Cardiac atrium fibroblast (primary cell): ENCODE measurements around the genes NEK10 and TGFBR2.

GRCh38 chr3:24829470-24829918 is 334.8 kb upstream of the THRB start:
- RAMPAGE, long total RNA, result no peak

DNA sequence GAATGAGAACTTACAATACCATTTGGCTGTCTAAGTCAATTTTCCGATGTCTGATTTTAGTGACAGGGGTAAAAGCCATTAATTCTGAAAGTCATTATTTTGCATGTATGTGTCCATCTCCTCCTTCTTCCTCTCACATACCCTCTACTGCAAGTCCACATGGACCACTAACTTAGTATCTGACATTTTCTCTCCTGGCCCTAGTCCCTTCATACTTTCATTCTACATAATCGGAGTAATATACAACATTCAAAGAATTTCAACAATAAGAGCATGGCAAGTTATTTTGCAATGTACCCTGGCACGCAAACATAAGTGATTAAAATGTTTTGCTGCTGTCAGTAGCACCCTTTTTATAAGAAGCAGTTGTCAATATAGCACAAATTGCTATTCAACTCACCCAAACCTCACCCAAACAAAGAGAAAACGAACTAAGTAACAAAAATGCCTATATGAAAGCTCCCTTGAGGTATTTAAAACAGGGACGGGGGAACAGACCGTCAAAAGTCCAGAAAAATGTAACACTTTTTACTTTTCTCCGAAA is 1.8 kb downstream of the TOP2B start:
- RAMPAGE, long total RNA, result no peak

GRCh38 chr3:25665002-25665779 is 484 bp upstream of the TOP2B start:
- RAMPAGE, long total RNA, result no peak

DNA sequence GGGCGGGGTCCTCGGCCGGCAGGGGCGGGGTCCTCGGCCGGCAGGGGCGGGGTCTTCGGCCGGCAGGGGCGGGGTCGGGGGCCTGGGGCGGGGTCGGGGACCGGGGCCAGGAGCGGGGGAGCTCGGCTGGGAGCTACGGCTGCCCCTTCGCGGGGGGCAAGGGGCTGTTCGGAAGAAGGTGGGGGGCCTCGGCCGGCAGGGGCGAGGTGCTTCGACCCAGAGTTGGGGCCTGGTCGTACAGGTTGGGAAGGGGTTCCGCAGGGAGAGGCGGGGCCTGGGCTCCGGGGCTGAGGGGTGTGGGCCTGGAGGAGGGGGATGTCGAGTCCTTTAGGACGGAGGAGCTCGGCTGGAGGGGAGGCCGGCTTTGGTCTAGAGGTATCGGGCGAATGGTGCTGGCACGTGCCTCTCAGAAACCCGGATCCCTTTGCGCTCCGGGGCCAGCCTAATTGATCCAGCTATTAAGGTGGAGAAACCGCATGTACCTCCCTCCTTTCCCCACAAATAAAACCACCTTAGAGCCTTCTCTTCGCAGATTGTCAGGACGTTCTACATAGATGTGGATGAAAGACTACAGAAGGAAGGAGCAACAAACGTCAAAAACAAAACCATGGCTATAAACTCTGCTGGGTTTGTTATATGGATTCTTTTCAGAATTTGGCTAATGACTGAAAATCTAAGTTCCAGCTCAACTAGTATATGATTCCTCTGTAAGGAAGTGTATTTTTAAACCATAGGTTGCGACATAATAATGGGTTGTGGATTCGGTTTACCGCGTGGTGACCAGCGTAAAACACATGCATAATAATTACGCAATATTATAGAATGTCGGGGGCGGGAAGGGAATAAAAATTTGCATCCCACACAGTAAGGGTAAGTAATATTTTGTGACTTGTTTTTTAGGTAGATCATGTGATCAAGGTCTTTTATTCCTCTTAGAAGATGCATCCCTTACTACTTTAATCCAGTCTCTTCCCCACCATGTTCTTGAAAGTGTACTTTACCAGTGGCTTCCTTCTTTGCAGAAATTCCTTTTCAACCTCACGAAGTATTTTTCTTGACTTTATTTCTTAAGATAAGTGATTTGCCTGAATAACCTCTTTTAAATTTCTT is 644 bp upstream of the NGLY1 start:
- RAMPAGE, long total RNA, result no peak

DNA sequence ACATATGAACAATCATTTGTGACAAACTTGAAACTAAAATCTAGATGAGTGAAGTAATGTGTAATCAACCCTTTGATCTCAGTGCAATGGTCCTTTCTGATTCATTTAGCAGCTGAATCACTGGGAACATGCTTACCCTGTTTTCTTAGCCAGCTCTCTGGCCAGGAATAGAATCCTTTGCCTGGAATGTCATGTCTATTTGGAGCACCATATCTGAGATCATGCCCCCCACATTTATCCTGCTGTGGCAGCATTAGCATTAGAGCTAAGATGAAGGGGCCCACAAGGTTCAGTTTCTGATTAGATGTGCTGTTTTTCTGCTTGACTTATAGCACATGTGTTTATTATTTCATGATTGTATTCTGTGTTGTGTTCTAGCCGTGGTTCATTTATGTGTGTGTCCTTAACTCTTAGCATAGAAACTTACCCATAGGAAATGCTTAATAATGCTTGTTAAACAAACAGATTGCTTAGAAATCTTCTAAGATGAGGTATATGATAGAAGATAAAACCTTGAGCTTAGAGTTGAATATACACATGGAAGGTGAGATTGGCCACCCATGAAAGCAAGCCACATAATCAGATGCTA is 309.9 kb downstream of the OXSM start:
- RAMPAGE, long total RNA, result no peak

- RAMPAGE, long total RNA, result no peak
These were observed 54.2 kb downstream of the NEK10 start for GRCh38 chr3:27314982-27315455.

DNA sequence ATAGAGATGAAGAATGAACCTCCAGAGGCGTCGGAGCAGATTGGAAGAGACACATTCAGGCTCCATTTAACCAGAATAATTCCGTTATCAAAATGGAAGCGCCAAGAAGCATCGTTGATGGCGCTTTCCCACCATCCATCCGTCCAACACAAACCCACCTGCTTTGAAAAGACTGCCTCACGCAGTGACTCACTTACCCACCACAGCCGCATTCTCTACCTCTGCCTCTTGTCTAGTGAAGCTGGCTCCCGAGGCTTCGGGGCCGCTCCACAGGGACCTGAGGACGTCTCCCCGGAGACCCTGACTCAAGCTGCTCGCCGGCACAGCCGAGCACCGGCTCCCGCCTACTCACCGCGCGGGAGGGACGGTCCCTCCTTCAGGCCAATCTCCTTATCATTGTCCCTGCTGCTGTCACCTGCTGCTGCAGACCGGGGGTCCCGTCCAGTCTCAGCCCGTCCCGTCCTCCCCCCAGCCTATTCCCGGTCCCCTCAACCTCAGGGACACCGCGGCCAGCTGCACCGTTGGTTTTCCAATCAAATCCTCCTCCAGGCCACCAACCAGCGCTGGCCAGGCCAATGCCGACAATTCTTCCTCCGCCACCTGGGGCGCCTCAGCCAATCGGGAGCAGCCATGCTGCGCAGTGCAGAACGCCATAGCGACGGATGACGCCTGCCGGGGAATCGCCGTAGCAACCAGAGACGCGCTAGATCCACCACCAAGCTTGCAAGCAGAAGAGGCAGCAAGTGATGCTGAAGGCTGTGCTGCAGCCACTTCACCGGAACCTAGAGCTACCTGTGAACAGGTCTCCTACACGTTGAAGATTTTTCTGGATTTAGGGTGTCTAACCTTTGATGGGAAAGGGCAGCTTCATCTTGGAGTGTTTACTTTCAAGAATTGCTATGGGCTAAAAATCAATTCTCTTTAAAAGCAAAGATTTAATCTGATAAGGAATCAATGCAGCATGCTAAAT is at the start of gene NEK10:
Gene NEK10, minus strand, starts transcription at position 511 of the 970 bp plus-strand sequence.
- RAMPAGE, long total RNA, result no peak

- RAMPAGE, long total RNA, result no peak
These were observed 37.2 kb upstream of the SLC4A7 start for GRCh38 chr3:27521365-27521821.

DNA sequence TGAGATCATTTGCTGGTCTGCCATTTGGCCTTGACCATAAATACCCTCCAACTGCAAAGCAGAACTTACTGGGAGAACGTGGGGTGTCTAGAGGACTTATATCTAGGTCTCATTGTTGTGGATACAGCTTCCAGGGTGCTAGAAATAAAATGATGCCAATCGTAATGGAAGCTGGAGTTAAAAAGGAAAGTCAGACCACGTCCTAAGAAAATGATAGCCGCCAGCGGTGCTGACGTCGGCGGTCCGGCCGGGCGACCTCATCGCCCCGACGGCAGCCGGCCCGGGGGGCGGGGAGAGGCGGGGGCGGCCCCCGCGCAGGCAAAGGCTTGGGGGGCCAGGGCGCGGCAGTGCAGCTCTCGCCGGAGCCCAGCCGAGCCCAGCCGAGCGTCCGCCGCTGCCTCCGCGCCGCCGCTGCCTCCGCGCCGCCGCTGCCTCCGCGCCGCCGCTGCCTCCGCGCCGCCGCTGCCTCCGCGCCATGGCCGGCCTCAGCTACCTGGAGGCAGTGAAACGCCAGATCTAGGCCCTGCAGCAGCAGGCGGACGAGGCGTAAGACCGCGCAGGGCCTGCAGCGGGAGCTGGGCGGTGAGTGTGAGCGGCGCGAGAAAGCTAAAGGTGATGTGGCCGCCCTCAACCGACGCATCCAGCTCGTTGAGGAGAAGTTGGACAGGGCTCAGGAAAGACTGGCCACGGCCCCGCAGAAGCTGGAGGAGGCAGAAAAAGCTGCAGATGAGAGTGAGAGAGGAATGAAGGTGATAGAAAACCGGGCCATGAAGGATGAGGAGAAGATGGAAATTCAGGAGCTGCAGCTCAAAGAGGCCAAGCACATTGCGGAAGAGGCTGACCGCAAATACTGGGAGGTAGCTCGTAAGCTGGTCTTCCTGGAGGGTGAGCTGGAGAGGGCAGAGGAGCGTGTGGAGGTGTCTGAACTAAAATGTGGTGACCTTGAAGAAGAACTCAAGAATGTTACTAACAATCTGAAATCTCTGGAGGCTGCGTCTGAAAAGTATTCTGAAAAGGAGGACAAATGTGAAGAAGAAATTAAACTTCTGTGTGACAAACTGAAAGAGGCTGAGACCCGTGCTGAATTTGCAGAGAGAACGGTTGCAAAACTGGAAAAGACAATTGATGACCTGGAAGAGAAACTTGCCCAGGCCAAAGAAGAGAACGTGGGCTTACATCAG is 89.2 kb downstream of the EOMES start:
- RAMPAGE, long total RNA, result no peak

- RAMPAGE, long total RNA, result no peak
These were observed 6.7 kb downstream of the EOMES start for GRCh38 chr3:27715052-27716119.

- RAMPAGE, long total RNA, result no peak
These were observed 159.3 kb upstream of the EOMES start for GRCh38 chr3:27881353-27881946.

DNA sequence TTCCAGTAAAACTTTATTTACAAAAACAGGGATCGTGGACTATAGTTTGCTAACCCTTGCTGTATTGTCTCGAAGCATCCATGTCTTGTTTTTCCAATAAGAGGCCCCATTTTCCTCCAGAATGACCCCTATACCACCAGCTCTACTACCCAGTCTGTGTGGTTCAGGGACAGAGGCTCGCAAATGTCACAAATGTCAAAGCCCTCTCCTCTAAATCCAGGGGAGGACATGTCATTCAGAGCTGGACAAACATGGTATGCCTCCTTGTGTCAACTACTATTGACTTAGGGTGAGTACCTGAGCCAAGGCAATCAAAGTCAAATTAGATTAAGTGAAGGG is 186.8 kb upstream of the EOMES start:
- RAMPAGE, long total RNA, result no peak

DNA sequence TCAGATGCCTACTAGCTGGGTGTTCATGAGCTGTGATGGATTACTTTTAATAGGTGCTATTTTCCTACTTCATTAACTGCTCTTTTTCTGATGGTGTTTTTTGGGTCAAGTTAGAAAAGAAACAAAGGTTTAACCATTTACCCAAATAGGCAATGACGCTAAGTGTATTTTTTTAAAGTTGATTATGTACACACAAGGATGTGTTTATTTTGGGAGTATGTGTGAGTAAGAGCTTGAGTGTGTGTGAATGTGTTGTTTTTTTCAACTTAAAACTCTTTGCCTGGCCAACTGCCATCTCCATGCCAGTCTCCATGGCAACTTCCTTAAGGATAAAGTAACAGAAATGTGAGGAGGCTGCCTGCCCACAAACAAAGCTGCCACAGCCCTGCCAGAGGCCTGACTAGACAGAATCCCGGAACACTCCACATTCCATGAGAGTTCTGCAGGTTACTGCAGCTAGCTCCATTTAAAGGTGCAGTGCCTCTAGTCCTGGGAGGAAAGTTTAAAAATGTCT is 215.5 kb upstream of the RBMS3 start:
- RAMPAGE, long total RNA, result no peak

DNA sequence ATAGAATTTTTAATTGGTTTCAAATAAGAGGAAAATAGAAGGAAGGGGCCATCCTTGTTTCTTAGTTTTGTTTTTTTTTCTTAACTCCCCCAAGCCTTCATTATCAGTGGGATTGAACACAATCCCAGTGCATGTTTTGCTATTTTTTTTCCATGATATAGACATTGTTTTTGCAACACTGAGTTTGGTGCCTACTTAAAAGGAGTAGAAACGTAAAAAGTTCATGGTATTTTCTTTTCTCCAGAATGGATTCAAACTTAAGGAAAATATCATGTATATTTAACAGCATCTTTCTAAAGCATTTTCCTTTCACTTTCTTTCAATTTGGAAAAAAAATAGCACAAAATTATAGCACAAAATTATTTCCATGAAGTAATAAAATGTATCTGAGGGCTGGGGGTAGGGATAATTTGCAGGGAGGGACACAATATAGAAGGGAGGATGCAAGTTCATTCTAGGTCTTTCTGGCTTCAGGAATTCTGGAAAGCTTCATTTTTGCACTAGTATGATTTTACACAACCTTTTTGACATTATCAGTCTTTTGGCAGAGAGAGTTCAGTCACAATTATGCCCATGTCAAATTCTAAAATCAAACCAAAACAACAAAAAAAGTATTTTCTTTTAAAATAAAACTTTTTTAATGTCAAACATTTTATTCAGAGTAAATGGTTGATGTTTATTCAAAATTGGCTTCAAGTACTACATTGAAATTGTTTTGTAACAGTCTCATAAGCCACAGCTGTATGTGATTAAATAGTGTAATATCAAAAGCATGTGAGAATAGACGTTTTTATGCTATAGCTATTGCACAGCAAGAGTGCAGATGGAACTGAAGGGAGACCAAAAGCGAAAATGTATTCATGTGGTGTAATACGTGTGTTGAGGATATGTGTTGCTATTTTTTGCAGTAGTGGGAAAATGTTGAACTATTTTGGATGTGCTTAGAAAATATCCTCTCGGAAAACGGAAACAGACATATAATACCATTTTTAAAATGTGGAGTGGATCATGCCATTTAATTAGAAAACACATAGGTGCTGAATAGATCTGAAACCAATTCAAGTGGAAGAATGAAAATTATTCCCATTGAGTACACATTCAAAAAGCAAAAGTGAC is 5.7 kb downstream of the RBMS3 start:
- RAMPAGE, long total RNA, result no peak

DNA sequence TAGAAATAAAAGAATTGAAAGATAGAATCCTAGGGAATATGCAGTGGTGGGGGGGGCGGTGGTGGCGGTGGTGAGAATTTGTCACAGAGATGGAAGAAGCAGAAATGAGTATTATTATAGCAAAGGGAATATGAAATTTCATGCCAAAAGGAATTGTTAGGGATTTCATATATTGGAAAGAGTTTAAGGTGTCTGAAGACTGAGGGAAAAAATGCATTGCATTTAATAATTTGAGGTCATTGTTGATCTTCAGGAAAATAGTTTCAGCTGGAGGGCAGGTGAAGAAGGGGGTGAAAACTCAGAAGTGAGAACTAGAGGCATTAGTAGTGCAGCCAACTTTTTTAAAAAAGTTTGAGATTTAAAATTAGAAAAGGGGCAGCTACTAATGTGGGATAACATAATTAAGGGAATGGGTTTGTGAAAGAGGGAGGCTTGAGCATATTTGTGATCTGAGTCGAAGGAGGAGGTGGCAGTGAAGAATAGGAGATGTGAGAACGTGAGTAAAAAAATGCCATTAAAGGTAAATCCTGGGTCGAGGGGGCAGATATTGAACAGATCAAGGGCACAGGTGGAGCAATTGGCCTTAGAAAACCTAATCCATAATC is 28.8 kb downstream of the RBMS3 start:
- RAMPAGE, long total RNA, result no peak

GRCh38 chr3:29440559-29440976 is 159.7 kb downstream of the RBMS3 start:
- RAMPAGE, long total RNA, result no peak

- RAMPAGE, long total RNA, result no peak
These were observed 320.4 kb upstream of the TGFBR2 start for GRCh38 chr3:30285831-30286559.

- RAMPAGE, long total RNA, result no peak
These were observed at the start of gene TGFBR2 for GRCh38 chr3:30606144-30607023. TSS of gene TGFBR2 (plus strand) at chr3:30606601.

DNA sequence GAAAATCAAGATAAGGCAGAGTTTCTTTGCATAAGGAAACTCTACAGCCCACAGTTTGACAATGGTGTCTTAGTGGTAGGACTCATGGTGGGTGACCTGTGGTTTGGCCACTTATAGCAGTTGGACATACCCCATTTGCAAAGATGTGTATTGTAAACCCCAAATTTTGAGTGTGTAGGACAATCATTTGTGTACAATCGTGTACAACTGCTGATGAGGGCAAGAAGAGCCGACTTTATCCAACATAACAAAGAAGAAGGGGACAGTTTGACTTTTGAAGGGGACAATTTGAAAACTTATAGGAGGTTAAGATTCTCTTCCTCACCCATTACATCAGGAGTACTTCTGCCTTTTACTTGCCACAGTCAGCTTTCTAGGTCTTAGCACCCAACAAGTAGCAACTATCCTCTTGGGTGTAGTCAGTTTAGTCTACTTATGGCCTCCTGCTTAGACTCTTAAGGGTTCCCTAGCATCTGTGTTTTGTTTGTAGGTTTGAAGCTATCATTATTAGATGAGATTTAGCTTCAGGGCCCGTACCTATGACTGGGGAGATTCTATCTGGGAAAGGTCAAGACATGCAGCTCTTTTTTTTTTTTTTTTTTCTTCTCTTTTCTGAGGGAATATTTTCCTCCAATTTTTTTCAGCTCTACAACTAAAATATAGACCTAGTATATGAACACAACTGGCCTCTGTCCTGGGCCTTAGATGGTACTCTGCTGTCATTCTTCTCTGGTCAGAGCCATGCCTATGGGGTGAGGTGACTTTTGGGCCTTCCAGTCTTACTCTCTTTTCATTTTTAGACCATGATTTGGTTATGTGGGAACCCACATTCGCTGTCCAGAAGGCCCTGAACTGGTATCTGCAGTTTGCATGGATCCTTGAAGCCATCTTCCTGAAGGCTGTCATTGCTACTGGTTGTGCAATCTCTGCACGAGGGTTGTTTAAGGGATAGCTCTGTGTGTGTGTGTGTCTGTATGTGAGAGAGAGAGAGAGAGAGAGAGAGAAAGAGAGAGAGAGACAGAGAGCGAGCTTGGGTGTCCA is 6.5 kb downstream of the TGFBR2 start:
- RAMPAGE, long total RNA, result no peak

DNA sequence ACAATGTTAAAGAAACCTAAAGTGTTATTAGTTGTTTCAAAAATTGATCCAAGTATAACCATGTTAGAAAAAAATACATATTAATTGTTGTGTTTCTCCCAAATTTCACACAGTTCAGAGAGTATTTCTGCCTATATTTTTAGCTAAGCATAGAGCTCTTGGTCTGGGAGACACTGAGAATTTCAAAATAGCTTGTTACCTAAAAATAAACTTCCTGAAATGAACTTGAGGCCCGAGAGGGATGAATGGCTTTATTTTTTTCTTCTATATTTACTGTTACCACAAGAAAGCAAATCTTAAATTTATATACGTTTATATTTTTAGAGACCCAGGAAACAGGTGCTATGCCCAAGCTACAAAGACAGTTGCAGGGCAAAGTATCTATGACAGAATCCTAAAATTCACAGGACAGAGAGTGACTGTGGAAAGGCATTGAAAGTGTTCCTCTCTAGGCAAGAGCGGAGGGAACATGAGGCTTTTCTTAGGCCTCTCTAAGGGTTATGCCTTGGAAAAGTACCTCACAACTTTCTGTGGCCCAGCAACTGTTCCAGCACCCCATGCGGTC is 36.4 kb downstream of the TGFBR2 start:
- RAMPAGE, long total RNA, result no peak